Suprapubic skin (tissue), 4 donors: ENCODE measurements around the genes SLC1A7 and YIPF1.

- PRO-cap = no peak
- RAMPAGE, long total RNA, 4 experiments = no peak in any of the 4 experiments
These were observed 19.1 kb upstream of the TTC39A start for GRCh38 chr1:51349350-51349924.

GRCh38 chr1:51491660-51491859 lies 27.5 kb downstream of the EPS15 start:
- PRO-cap = no peak
- RAMPAGE, long total RNA, 4 experiments = no peak in any of the 4 experiments

DNA sequence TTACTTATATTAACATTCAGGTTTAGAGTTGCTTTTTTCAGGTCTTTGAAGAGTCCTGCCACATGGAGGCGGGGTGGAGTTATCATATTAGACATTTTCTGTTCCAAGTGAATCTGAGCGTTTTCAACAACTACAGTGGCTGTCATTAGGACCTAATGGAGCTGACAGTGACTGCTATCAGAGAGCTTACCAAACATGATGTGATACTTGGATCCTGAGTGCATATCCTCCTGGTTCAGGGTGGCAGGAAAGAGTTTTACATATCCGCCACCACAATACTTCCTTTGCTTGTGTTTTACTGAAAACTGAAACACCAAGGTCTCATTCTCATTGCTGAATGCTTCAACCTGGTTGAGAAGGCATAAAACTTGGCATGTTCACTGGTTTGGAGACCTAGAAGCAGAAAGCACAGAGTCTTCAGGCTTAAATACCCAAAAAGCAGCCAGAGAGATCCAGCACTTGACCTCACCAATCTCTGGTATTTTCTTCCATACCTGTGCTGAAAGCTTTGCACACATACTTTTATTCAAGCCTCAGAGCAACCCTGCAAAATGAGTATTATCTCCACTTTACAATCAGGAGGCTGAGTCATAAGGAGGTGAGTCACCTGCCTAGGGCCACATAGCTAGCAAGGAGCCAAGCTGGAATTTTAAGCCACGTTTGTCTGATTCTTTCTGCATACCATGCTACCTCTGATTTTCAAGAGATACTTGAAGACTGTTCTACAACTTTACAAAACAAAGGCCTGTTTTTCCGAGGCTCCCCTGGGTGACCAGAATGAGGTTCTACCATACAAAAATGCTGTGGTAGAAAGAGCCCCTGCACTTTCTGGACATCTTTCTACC lies 47.3 kb upstream of the OSBPL9 start:
- PRO-cap = no peak
- RAMPAGE, long total RNA, 4 experiments = no peak in any of the 4 experiments

DNA sequence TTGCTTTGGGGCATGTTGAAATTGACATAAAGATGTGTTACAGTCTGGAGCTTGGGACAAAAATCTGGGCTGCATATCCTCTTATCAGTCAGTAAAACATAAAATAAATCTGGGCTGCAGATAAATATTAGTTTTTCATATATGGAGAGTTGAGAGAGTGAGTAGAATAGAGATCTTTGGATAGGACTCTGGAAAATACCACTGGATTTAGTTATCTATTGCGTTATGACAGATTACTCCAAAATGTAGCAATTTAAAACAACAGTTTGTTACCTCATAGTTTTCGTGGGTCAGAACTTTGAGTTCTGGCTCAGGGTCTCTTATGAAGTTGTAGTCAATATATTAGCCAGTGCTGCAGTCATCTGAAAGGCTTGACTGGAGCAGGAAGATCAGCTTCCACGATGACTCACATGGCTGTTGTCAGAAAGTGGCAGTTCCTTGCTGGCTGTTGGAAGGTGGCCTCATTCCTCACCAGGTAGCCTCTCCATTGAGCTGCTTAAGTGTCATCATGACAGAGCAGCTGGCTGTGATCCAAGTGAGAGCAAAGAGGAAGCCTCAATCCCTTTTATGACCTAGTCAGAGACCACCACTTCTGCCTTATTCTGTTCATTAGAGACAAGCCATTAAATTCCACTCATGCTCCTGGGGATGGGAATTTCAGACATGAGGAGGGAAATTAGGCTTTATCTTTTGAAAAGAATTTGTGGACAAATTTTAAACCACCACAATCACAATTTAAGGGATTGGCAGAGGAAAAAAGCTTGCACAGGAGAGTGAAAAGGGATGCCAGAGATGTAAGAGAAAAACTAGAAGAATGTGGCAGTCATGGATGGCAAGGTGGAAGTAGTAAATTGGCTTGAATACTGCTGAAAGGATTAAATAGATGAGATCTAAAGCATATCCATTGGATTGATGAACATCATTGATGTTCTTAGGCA lies 5.6 kb downstream of the OSBPL9 start:
- PRO-cap = no peak
- RAMPAGE, long total RNA, 4 experiments = no peak in any of the 4 experiments

DNA sequence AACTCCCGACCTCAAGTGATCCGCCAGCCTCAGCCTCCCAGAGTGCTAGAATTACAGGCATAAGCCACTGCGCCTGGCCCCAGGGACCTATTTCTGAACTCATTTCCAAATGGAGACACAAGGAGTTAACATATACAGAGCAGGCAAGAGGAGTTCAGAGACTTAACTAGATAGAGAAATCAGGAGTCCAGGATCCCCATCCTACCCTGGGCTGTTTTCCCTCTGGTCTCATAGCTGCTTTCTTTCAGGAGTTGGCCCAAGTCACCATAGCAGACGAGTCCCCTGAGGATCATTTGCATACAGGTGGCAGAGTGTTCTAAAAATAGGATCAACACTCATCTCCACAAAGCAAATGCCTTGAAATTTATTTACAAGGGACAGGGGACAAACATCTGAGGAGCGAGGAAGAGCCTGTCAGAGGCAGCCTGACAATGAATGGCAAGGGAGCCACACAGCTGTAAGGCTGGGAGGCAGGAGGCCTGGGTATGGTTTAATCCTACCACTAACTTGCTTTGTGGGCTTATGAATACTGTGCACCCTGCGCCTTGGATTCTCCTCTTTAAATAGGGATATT lies 34.8 kb downstream of the RAB3B start:
- PRO-cap = no peak
- RAMPAGE, long total RNA, 4 experiments = no peak in any of the 4 experiments

GRCh38 chr1:52139842-52140301 lies 2.0 kb upstream of the ZFYVE9 start:
- PRO-cap = no peak
- RAMPAGE, long total RNA, 4 experiments = no peak in any of the 4 experiments

DNA sequence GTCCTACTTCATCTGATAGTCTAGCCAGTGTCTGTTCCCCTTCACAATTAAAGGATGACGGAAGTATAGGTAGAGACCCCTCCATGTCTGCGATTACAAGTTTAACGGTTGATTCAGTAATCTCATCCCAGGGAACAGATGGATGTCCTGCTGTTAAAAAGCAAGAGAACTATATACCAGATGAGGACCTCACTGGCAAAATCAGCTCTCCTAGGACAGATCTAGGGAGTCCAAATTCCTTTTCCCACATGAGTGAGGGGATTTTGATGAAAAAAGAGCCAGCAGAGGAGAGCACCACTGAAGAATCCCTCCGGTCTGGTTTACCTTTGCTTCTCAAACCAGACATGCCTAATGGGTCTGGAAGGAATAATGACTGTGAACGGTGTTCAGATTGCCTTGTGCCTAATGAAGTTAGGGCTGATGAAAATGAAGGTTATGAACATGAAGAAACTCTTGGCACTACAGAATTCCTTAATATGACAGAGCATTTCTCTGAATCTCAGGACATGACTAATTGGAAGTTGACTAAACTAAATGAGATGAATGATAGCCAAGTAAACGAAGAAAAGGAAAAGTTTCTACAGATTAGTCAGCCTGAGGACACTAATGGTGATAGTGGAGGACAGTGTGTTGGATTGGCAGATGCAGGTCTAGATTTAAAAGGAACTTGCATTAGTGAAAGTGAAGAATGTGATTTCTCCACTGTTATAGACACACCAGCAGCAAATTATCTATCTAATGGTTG lies 96.4 kb downstream of the ZFYVE9 start:
- PRO-cap = no peak
- RAMPAGE, long total RNA, 4 experiments = no peak in any of the 4 experiments

DNA sequence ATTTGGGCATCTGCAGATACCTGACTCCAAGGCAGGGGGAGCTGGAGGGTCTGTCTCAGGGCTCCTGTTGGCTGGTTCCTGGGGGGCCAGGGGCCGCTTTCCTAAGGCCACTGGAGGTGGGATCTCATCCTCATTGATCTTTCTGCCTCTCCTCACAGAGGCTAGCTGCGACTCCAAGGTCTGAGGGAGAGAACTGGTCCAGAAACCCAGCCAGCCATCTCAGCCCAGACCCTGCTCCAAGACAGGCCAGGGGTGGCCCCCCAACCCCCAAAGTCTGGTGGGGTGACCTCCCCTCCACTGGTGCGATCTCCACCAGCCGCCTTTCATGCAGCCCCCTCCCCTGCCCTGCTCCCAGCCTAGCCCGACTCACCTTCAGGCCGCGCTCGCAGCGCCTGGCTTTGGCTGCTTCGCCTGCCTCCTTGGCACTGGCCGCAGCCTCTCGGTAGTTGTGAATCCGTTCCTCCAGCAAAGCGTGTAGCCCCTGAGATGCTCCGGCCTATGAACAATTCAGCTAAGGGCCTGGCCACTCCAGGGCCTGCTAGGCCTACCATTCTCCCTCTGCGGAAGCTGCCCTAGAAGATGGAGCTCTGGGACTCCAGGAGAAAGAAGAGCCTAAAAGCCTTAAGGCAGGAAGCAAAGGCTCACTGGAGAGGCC lies 5.8 kb downstream of the CC2D1B start:
- PRO-cap = no peak
- RAMPAGE, long total RNA, 4 experiments = no peak in any of the 4 experiments

GRCh38 chr1:52481325-52482070 lies 71.4 kb downstream of the TUT4 start:
- PRO-cap = no peak
- RAMPAGE, long total RNA, 4 experiments = start-site peak on the minus strand in 1 of 4 experiments, at chr1:52481527-52481715 at its widest, 30 reads per replicate

GRCh38 chr1:52631592-52632292 lies 1.2 kb upstream of the SHISAL2A start:
- PRO-cap = no peak
- RAMPAGE, long total RNA, 4 experiments = no peak in any of the 4 experiments

- PRO-cap = no peak
- RAMPAGE, long total RNA, 4 experiments = no peak in any of the 4 experiments
These were observed 23.8 kb downstream of the ZYG11B start for GRCh38 chr1:52750103-52750446.

DNA sequence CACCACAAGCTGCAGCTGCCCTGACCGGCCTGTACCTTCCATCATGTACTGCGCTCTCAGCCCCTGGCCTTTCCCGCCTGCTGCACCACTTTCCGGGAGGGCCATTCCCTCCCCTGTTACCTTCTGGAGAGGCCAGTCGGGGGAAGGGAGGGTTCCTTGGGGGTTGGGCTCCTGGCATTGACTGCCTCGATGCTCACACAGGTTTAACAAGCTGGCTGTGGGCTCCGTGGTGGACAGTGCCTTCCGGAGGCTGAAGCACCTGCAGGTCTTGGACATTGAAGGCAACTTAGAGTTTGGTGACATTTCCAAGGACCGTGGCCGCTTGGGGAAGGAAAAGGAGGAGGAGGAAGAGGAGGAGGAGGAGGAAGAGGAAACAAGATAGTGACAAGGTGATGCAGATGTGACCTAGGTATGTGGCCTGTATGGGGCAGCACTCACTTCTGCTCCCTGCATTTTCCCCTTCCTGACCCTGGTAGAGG lies 19.8 kb downstream of the PODN start:
- PRO-cap = no peak
- RAMPAGE, long total RNA, 4 experiments = start-site peak on the plus strand in 1 of 4 experiments, centred at position 284 of the sequence, 7 reads per replicate

DNA sequence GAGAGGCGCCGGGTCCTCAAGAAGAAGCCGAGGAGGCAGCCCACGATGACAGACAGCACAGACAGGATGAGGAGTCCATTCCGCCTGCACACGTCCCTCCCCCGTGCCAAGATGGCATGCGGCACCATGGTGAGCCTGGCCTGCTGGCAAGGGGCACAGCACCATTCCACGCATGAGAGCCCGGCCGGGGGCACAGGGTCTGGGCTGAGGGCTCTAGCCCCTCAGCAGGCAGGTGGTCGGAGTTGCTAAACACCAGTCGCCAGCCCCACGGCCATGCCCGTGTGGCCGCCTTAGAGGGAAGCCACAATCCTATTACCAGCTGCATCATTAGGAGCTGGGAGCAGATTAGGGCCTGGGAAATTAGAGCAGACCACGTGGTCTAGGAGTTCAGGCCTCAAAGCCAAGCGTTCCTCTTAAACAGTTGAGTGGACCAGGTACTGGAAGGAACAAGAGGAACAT lies at the start of gene SLC1A7:
SLC1A7 (minus strand) TSS at position 317 of the 459 bp plus-strand sequence.
- PRO-cap = no peak
- RAMPAGE, long total RNA, 4 experiments = no peak in any of the 4 experiments

GRCh38 chr1:53147126-53147501 lies 4.7 kb upstream of the SLC1A7 start:
- PRO-cap = no peak
- RAMPAGE, long total RNA, 4 experiments = no peak in any of the 4 experiments

DNA sequence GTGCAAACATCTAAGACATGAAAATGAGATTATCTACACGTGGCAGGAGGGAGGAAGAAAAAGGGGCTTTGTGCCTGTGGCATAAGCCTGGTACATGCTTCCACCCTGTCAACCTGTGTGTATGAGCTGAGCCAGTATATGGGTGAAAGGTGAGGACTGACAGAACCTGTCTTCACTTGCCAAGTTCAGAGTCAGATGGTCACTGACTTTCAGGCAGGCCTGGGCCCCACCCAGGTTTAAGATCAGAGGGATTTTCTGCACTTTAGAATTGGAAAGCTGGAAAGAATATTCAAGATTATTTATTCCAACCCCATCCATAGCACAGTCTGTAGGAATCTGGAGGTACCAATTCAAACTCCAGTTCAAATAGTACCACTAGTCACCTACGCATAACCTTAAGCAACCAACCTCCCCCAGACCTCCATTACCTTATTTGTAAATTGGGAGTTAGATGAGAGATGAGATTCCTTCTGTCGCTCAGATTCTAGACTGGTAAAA lies 1.8 kb downstream of the CPT2 start:
- PRO-cap = no peak
- RAMPAGE, long total RNA, 4 experiments = no peak in any of the 4 experiments

DNA sequence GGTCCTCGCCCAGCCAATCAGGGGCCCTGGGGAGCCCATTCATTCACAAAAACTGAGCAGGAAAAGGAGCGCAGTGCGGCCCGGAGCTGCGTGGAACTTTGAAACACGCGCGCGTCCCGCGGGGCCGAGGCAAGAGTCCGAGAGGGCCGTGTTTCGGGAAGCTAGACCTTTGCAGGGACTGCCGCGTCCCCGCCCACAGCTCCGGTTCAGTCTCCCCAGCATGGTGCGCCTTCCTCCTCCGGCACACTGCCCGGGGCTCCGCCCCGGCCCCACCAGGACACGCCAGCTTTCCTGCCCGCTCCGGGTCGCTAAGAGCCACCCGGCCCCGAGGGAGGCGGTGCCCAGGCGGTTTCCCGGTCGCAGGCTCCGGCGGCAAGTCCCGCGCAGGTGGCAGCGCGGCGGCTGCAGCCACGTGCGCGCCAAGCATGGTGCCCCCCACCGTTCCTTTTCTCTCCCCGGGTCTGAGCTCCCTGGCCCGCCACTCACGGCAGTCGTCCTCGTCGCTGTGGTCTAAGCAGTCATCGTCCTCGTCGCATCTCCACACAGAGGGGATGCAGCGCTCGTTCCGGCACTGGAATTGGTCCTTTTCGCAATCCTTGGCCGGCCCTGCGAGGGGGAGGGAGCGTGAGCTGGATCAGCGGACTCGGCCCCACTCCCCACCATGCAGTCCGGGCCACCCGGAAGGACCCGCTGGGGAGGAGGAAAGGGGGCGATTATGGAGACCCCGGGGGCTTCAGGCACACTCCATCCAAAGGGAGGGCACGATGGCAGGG lies 1.3 kb downstream of the LRP8 start:
- PRO-cap = no peak
- RAMPAGE, long total RNA, 4 experiments = no peak in any of the 4 experiments

DNA sequence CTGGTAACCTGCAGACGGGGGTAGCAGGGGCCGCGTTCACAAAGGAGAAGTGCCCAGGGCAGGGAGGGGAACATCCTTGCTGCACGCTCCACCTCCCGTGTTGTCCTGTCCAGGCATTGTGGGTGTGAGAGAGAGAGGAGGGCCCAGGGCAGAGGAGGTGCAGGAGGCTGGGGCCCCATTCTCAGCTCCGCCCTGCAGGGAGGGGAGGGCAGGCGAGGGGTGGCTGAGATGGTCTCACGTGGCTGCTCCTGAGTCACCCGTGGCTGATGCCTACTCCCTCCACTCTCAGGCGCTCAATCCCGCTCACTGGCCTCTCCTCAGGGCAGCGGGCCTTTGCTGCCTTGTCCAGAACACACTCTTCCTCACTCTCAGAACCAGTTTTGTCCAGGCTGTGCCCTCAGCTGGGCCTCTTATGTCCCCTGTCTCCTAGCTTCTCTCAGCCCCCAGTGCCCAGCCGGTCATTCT lies 50.1 kb downstream of the DMRTB1 start:
- PRO-cap = no peak
- RAMPAGE, long total RNA, 4 experiments = start-site peak on the minus strand in 2 of 4 experiments, centred at positions 77 to 79 of the sequence, 8 to 19 reads per replicate

DNA sequence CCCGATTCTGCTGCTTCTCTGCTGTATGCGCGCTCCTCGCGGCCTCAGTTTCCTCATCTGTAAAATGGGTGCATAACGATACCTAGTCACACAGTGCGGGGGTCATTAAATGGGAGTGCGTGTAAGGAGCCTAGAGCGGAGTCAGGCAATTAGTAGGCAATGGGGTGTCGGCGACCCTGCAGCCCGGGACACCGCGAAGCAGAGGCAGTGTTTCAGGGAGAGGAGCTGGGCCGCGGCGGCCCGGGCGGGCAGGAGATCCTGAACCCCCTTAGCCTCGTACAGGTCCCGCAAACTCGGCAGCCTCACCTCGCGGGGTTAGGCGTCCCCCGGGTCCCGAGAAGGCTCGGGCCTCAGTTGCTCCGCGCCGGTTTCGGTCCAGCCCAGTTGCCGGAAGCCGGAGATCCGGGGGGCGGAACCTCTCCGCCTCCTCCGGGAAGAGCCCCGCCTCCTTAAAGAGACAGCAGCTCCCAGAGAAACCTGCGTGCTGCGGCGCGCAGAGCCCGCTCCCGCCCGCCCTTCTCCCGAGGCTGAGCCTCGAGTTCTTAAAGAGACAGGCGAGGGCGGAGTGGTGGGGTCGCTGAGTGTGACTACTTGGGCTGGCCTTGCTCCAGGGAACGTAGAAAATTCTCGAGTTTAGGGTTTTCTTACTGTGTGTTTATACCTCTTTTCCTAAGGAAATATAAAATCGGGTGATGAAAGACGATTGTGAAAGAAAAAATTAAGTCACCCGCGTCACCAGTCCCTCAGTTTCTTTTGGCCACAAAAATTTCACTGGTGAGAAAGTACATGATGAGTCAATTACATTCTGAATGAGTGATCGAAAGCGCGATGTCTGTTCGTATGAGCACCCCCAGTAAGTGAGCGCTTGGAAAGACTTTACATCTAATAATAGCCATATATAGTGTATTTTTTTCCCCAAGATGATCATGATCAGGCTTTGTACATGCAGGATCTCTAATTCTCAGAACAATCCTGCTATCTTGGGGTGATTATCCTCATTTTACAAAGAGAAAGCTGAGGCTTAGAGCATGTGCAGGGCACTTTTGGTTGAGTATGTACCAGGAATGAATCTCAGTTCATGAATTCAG lies at the start of gene YIPF1:
YIPF1 (minus strand) TSS at position 391 of the 1,088 bp plus-strand sequence.
- PRO-cap = unidirectional peak, minus-strand start at position 393 of the sequence; unidirectional peak, plus-strand start at position 803 of the sequence
- RAMPAGE, long total RNA, 4 experiments = start-site peak on the minus strand in 3 of 4 experiments, centred at positions 376 to 400 of the sequence, 44 to 244 reads per replicate

DNA sequence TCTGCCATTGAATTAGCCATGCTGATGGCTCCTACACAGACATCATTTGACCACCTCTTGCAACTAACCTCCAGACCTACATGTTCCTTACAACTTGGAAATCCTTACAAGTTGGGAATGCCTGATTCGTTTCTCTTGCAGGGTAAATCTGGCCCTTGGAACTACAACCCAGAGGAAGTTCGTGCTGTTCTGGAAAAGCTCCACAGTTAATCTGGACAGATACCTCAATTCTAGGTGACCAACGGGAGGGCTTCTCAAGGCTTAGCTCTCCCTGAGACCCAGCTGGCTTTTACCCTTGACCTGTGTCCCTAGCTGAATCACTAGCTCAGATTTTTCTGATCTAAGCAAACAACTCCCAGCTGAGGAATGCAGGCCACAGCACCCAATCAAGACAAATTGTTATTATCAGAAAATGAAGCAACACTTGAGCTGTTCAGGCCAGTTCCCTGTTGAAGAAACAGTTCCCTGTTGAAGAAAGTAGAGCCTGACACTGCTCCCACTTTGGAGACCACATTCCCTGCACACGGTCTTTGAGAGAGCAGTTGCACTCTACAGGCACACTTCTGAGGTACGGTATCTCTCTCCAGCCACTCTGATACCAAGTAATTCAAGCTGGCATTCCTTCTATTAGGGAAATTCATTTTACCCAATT lies 15.9 kb downstream of the DIO1 start:
- PRO-cap = no peak
- RAMPAGE, long total RNA, 4 experiments = no peak in any of the 4 experiments

DNA sequence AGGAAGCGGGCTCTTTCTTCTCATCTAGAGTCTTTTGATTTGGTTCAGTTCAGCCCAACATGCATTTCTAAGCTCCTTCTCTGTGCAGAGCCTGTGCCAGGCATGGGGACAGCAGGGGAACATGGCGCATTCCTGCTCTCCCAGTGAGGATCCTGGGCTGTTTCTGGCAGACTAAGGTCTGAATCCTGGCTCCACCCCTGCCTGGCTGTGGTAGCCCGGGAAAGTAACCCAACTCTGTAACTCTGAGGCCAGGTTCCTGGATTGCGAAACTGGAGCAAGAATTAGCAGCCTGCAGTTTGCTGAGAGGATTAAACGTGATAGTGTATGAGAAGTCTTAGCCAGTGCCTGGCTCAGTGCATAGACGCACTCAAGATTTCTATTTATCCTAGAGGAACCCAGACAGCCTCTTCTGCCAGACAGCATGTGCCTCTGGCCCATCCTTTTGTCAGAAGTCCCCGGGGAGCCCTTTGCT lies 1.0 kb upstream of the CDCP2 start:
- PRO-cap = no peak
- RAMPAGE, long total RNA, 4 experiments = no peak in any of the 4 experiments